ENCODE measurements around the gene WDR49.

GRCh38 chr3:158712836-158713637 is 19.2 kb downstream of the RARRES1 start:
- PRO-cap: no peak

DNA sequence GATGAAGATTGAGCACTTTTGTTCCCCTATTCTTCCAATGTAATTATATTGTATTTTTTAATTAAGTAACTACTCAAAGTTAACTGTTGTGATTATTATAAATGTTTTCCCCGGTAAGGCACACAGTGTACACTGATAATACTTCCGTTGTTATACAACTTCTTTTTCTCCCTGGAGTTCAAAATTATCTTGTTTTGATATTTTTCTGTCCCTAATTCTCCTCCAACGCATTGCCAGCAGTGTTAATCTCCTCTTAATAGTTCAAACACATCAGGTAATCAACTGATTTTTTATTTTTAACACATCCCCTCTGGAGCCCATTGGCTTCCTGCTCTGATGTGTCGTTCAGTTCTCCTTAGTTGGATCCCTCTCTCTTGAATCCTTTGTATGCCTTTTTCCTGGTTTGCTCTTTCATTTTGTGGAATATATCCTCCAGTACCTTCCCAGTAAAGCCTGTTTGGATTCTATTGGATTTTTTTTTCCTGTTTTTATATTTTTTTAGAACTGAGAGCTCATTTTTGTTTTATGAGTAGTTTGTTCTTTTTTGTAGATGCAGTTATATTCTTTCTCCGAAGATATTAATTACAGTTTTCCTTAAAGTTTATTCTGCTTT is 32.2 kb upstream of the MFSD1 start:
- PRO-cap: no peak

- PRO-cap: no peak
These were observed 28.1 kb downstream of the IFT80 start for GRCh38 chr3:160370900-160371403.

DNA sequence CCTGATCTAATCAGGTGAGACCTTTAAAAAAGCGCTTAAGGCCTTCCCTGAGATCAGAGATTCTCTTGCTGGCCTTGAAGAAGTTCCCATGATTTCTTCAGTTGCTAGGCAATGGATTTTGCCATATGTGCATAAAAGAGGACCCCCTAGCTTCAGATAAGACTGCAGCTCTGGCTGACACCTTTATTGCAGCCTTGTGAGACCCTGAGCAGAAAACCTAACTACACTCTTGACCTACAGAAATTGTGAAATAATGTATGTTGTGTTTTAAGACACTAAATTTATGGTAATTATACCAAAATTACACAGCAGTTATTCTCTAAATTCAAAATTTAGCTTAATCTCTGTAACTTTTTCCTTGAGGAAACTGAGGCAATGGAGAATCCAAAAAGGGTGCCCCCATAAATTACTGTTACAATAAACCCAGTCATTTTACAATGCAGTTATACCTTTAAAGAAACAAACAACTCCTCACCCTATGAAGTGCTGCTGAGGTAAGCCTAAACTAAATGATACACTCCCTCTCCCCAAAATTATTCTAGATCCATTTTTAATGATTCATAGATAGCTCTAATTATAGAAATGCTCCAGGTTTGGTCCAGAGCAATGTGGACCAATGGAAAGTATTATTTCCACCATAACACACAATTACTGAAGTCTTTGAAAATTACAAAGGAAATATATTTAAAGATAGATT is 49.1 kb upstream of the TRIM59 start:
- PRO-cap: no peak

- PRO-cap: no peak
These were observed 43.5 kb downstream of the KPNA4 start for GRCh38 chr3:160521776-160522268.

- PRO-cap: no peak
These were observed 84.3 kb downstream of the PPM1L start for GRCh38 chr3:160840344-160840760.

DNA sequence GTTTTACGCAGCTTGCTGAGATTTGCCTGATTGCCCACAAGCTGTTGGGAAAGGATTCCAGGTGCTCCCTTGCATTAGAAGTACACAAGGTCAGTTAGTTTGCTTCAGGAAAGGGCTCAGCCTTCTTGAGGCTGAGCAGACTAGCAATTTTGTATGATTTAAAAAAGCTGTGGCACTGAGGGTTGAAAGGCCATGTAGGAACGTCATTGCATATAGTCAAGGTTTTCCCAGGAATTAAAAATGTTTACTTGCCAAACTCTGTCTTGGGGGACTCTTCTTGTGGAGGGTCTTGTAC is 156.6 kb downstream of the B3GALNT1 start:
- PRO-cap: no peak

- PRO-cap: no peak
These were observed 3.6 kb upstream of the NMD3 start for GRCh38 chr3:161217465-161218039.

GRCh38 chr3:161229000-161229483 is 7.9 kb downstream of the NMD3 start:
- PRO-cap: no peak

- PRO-cap: no peak
These were observed 9.7 kb downstream of the NMD3 start for GRCh38 chr3:161230608-161231447.

GRCh38 chr3:164450871-164451002 is 627.6 kb downstream of the SI start:
- PRO-cap: no peak

DNA sequence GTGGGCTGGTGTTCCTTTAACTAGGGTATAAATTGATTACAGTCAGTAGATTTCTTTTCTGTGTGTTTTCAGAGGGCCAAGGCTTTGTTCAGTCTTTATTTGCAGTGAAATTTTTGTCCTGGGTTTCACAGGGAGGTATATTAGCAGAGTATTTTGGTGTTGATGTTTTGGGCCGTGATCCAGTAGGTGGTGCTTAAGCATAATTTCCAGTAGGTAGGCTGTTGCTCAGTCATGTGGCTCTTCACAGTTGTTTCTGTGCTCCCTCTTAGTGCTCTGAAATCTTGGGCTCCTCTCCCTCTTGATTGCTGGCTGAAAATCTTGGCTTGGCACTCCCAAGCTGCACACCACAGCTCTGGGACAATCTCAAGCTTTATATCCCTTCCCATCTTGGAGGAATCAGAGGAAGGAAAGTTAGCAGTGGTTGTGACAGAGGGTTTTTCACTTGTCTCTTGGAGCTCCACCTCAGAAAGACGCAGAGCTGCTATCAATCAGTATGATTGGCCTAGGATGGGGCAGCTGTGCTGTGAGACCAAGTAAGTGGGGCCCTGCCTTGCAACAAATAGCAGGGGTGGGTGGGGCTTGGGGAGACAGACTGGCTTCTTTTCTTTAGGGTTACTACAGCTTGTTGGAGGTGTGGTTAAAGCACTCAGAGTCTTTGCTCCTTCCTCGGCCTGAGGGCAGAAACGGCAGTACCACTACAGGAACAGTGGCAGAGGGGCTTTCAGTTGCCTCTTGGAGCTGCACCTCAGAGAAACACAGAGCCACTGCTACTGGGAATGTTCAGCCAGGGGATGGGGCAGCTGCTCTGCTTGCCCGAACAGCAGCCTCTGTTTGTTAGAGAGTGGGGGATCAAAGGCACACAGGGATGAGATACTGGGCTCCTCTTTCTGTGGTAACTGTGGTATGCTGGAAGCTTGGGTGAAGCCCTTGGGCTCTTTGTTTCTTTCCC is 627.0 kb downstream of the SI start:
- PRO-cap: no peak

GRCh38 chr3:164452609-164453004 is 625.7 kb downstream of the SI start:
- PRO-cap: no peak

- PRO-cap: no peak
These were observed 443 bp upstream of the SLITRK3 start for GRCh38 chr3:165196521-165197132.

GRCh38 chr3:167653583-167654372 is at the start of gene WDR49:
Gene WDR49 (minus strand): TSS chr3:167653942.
- PRO-cap: no peak

DNA sequence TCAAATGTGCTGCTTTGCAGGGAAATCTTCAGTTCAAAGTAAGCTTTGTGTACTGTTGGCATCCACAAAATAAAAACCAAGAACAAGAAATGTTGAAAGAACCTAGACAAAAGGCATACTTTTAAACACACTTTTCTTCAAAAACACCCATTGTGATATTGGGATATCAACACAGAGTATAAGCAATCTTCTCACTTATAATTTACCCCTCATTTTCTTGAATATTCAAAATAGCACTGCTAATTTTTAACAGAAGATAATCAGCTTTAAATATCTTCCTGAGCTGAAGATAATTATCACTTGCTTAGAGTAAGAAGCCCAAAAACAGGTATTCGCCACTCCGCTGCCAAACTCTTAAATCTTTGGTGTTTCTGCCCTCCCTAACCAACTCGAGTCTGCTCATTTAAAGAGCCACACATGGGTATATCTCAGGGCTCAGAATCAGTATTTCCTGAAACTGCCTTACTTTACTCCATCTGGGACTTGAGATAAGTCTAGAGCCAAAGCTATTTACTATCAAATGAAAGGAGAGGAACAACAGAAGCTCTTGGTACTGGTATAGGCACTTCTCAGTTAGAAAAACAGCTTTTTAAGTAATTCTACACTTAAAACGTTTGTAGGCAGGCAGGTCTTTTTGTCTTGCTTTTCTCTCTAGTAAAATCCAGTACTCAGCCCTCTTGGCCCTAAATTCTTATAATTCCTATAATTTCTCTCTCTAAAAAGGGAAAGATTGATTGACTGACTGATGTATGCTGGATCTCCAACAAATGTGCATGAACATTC is 10.8 kb downstream of the PDCD10 start:
- PRO-cap: no peak

DNA sequence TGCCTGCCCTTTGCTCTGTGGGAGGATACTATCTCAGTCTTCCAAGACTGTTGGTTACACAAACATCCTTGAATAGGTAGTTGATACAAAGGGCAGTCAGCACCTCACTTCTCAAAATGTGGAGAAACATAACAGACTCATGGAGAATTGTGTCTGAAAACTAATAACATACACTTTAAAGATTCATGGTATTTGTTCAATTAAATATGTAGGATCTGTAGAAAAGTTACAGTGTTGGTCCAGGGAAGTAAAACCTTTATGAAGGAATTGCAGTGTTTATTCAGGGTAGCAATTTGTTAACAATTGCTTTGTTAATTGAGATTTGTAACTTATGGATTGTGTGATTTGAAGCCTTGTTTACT is 103.2 kb downstream of the GOLIM4 start:
- PRO-cap: no peak

GRCh38 chr3:168023398-168023710 is 72.4 kb downstream of the GOLIM4 start:
- PRO-cap: no peak

GRCh38 chr3:168036724-168037169 is 59.0 kb downstream of the GOLIM4 start:
- PRO-cap: no peak

DNA sequence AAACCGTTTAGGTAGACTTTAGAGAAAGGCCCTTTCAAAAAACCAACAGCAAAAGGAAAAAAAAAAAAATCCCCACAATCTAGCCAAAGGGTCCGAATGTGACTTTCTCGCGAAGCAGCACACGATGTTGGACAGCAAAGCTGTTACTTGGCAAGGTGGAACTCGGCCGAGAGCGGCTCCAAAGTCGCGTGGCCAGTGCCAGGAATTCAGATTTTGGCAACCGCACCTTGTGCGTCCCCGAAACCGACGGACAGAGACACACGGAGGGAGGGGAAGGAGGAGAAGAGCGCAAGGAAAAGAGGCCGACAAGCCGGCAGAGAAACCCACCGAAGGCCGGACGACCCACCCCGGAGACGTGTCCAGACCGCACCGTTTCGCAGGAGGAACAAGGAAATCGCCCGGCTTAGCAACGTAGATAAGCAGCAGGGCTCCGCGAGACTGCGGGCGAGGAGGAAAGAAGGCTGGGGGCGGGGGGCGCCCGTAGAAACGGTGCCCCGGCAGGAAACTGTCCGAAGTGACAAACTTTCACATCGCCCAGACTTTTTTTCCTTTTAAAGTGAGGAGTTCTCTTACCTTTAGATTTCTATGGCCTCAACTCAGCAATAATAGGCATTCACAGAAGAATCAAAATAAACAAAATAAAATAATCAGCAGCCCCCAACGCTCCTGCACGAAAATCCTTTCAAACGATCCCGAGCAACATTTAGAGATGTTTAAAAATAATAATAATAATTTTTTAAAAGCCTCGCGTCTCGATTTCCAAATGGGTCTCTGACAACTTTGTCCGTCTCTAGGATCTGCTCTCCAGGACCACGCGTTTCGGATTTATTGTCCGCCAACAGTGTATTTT is 517.1 kb downstream of the MECOM start:
- PRO-cap: unidirectional peak, plus-strand start at position 146 of the sequence; bidirectional peak, plus-strand start at position 443 of the sequence, minus-strand start at position 387 of the sequence